IMR-90 (cell line): Measurements from ENCODE around the genes TMEM72 and MSMB.

DNA sequence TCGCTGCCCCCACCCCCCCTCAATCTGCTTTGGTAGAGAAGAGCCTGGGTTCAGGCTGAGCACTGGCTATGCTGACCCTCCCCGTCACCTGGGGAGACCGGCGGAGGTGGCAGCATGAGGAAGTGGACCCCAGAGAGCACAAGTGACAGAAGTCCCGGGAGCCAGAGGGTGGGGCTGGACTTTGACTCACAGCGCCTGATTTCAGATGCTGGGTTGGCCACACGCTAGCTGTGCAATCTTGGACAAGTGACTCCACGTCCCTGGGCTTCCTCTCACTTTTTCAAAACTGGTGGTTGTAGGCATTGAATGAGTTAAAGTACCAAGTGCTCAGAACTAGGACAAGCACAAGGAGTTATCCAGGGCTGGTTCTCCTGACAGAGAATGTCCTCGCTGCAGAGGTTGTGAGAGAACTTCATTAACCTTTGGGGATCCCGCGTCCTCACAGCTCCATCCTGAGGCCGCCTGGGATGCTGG, 48.8 kb upstream of the RASGEF1A start:
- RRBS = 74% methylated on average over 3 of the region's 12 CpGs
CAGE:
- cytosol, long polyA plus RNA = no peak
- long polyA plus RNA = no peak
- nucleus, long polyA plus RNA = no peak

- RRBS = no CpG with 5 or more reads among the region's 18 CpGs
CAGE:
- cytosol, long polyA plus RNA = no peak
- long polyA plus RNA = no peak
- nucleus, long polyA plus RNA = no peak
These were observed 16.1 kb downstream of the FXYD4 start for GRCh38 chr10:43387396-43388053.

- RRBS = 10% methylated on average over 12 of the region's 31 CpGs
CAGE:
- cytosol, long polyA plus RNA = no peak
- long polyA plus RNA = no peak
- nucleus, long polyA plus RNA = no peak
These were observed 690 bp downstream of the ZNF32 start for GRCh38 chr10:43647828-43648554.

DNA sequence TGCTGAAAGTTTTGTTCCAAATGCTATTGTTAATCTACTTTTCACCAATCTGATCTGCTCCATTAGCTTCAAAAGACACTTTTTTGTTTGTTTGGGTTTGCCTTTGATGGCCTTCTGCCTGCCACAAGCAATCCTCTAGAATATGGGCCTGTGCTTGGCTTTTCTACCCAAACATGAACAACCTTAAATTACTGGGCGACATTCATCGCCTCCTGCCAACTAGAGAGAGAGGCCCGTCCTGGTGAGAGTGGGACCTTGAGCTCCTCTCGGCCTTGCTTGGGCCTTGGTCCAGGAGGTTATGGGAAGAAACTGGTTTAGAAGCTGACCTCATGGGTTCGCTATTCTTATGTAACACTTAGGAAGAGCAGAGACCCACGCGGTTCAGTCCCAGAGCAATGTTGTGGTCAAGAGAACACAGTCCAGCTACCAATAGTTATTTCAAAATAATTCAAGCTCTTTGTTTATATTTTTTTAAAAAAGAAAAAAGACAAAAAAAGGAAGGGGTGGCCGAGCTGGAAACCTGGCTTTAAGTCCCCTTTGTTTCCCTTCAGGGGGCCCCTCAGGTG, 176.2 kb upstream of the ZNF32 start:
- RRBS = no CpG with 5 or more reads among the region's 8 CpGs
CAGE:
- cytosol, long polyA plus RNA = no peak
- long polyA plus RNA = no peak
- nucleus, long polyA plus RNA = no peak

DNA sequence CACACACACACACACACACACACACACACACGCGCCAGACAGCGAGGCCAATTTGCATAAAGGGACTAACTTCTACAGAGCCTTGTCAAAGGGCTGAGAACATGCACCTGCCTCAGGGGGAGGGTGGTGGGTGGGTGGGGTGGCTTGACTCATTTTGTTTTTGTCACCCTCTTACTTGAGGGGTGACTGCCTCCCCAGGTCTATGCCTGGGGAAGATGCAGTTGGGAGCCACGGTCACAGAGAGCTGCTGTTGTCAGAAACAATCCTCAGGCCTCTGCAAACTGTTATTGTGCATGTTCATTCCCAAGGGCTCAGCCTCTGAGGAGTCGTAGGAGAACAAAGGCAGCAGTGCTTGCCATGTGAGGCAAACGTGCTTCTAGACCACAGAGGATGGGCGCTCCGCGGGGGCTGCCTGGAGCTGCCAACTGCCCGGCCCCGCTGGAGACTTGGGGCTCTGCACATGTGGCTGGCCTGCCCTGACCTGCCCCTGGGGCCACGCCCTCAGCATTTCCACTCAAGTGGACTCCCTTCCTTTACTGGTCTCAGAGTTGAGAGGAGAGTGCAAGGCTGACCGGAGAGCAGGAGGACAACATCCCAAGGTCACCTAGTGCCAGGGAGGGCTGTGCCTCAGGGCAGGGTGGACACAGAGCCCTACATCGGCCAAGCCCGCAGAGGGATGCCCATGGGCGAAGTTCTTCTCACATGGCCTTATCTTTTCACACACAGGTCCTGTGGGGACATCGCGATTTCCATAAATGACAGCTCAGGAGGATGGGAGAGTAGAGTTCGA, 222.2 kb upstream of the ZNF32 start:
- RRBS = no CpG with 5 or more reads among the region's 19 CpGs
CAGE:
- cytosol, long polyA plus RNA = no peak
- long polyA plus RNA = no peak
- nucleus, long polyA plus RNA = no peak

- RRBS = no CpG with 5 or more reads among the region's 36 CpGs
CAGE:
- cytosol, long polyA plus RNA = no peak
- long polyA plus RNA = no peak
- nucleus, long polyA plus RNA = no peak
These were observed 92.5 kb downstream of the CXCL12 start for GRCh38 chr10:44292176-44293010.

DNA sequence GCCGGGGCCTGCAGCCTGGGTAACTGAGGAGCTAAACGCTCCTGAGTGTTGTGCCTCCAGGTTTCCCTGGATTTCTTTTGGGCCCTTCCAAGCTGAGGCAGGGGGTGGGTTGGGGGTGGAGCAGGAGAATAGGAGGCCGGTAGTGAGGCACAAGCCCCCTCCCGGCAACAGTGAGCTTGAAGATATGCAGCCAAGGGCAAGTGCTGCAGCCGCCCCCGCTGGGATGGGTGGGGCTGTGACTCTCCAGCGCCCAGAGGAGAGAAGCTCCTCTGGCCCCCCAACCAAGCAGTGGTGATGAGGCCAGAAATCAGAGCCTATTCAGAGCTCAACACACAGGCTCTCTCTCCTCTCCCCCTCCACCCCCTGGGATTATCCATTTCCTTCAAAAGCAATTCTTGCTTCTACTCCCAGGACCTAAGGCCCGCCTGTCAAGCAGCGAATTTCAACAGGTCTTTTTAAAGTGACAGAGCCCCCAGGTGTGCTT, 2.5 kb downstream of the CXCL12 start:
- RRBS = no CpG with 5 or more reads among the region's 9 CpGs
CAGE:
- cytosol, long polyA plus RNA = no peak
- long polyA plus RNA = no peak
- nucleus, long polyA plus RNA = no peak

GRCh38 chr10:44878562-44879042, 32.5 kb upstream of the TMEM72 start:
- RRBS = no CpG with 5 or more reads among the region's 14 CpGs
CAGE:
- cytosol, long polyA plus RNA = no peak
- long polyA plus RNA = no peak
- nucleus, long polyA plus RNA = no peak

GRCh38 chr10:44911116-44911678, at the start of gene TMEM72:
TSS of gene TMEM72 (plus strand) at chr10:44911337.
- RRBS = no CpG with 5 or more reads among the region's 13 CpGs
CAGE:
- cytosol, long polyA plus RNA = no peak
- long polyA plus RNA = no peak
- nucleus, long polyA plus RNA = no peak

DNA sequence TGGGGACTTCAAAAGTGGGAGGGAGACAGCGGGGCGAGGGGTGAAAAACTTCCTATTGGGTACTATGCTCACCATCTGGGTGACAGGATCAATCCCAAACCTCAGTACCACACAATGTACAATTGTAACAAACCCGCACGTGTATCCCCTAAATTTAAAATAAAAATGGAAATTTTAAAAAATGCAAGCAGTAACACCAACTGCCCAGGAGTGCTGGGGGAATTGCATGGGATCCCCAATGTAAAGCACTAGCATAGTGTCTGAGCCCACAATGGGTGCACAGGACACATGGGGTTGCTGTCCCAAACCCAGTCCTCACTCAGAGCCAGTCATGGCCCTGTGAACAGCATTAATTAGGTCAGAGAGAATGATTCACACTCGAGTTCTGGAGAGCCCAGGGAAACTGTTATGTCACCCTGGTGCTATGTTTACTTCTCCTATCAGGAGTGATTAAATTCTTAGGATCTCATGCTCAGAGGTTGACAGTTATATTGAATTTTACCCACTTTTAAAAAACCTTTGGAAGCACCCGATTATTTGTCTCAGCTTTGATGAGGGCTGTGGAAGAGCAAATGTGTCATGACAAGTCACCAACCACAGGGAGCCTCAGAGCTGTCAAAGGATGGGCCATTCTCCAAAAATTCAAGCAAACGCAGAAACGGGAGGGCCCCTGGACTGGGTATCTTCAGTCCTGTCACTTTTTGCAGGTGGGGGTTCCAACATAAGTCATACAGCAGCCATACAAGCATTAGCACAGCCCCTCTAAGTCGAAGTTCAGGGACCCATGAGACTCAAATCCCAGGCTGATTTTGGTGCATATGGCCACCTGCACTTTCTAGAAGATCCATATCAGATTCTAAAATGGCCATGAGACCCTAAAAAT, 1.3 kb upstream of the RASSF4 start:
- RRBS = no CpG with 5 or more reads among the region's 9 CpGs
CAGE:
- cytosol, long polyA plus RNA = no peak
- long polyA plus RNA = no peak
- nucleus, long polyA plus RNA = no peak

DNA sequence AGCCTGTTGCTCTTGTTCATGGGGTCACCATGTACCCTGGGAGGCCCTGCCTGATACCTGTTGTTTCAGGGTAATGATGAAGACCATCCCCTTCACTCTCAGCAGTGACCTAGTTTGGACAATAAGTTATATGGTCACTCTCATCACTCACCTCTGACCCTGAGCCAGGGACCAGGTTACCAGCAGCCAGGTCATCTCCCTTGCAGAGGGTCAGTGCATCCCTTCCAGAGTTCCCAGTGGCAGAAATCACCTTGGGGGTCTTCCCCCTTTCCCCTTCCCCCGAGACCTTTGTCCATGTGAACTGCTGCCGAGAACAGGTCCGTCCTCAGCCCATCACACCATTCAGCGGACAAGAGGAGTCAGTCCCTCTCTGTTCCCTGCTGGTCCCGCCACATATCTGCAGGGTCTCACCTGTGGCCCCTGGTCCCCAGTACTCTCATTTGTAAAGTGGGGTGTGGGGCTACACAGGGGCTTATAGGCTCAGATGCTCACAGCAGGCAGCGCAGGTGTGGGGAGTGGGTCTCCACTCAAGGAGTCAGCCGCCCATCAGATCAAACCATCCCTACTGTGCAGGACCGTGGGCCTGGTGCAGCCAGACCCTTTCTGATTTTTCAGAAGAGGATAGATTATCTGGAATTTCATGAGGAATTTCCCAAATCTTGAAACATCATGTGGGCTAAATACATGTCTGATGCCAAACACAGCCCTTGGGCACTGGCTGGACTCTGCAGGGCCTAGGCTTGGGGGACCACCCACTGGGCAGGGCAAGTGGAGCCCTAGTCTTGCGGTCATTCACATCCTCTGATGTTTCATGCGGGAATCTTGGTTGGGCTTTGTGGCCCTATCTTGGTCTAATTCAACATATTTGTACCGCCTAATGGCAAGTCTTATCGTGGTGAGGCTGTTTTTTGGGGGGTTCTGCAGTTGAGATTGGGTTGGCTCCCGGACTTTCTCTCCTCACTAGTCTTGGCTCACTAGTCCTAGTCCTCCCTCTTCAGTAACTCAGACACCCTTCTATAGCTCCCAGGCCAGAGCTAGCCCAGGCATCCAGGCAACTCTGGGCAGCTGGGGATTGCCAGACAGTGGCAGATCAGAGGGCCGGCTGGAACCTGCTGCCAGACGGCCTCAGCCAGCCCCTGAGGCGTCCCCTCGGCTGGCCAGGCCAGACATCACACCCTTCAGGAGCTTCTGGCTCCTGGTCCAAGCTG, 6.4 kb downstream of the DEPP1 start:
- RRBS = no CpG with 5 or more reads among the region's 17 CpGs
CAGE:
- cytosol, long polyA plus RNA = no peak
- long polyA plus RNA = no peak
- nucleus, long polyA plus RNA = no peak

- RRBS = no CpG with 5 or more reads among the region's 16 CpGs
CAGE:
- cytosol, long polyA plus RNA = no peak
- long polyA plus RNA = no peak
- nucleus, long polyA plus RNA = no peak
These were observed 1.6 kb downstream of the DEPP1 start for GRCh38 chr10:44976738-44977649.

DNA sequence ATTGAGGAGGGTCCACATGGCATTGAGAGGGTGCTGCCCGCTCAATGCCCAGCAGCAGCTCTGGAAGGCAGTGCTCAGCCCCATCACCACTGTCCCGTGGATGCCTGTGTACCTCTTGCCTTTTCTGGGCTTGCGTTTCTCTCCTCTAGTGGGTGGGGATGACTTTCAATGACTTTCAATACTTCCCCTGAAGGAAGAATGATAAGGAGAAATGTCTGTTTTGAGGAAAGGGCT, 6.8 kb upstream of the ZNF22 start:
- RRBS = no CpG with 5 or more reads among the region's 3 CpGs
CAGE:
- cytosol, long polyA plus RNA = no peak
- long polyA plus RNA = no peak
- nucleus, long polyA plus RNA = no peak

DNA sequence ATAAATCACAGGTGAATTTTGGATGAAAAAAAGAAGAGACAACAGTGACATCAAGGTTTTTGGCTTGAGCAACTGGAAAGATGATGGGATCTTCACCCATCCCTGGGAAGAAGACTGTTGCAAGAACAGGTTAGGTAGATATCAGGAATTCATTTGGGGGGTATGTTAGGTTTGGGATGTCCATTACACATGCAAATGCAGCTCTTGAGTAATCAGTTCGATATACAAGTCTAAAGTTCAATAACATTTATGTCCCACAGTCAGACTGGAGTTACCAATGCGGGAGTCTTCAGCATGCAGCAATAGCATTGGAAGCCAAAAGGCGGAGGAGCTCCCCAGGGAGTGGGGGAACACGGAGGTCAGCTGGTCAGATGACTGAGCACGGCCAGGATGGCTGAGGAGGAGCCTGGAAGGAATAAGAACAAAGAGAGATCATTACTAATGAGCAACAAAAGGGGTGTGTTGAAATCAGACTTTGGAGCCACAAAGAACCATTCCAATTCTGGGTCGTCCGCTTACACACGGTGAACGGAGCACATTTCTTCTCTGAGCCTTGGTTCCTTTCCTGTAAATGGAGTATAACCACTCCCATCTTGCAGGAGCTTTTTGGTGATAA, 604 bp upstream of the ZNF22 start:
- RRBS = no CpG with 5 or more reads among the region's 9 CpGs
CAGE:
- cytosol, long polyA plus RNA = no peak
- long polyA plus RNA = no peak
- nucleus, long polyA plus RNA = no peak

DNA sequence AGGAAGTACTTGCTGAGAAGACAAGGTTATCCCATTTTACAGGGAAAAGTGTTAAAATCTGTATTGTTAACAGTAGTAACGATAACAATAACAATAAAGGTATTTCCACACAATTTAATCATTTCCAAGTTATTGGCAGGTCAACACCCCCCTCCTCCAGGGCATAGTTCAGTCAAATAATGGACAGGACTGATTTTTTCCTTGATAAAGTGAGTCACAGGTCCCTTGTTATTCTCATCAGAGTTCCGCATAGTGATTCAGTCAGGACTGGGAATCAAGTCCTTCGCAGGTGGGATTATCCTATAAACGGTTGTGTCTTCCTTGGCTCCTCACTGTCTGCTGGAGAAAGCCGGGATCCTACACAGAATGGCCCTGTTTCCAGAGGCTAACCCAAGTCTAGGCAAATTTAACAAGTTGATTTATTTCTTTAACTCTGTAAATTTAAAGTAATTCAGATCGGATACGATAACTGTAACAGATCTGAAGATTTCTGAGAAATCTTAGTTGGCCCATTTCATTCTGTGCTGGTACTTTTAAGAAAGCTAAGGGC, 2.6 kb downstream of the ALOX5 start:
- RRBS = no CpG with 5 or more reads among the region's 7 CpGs
CAGE:
- cytosol, long polyA plus RNA = no peak
- long polyA plus RNA = no peak
- nucleus, long polyA plus RNA = no peak

- RRBS = no CpG with 5 or more reads among the region's 4 CpGs
CAGE:
- cytosol, long polyA plus RNA = no peak
- long polyA plus RNA = no peak
- nucleus, long polyA plus RNA = no peak
These were observed 63.7 kb downstream of the MARCHF8 start for GRCh38 chr10:45471380-45471886.

DNA sequence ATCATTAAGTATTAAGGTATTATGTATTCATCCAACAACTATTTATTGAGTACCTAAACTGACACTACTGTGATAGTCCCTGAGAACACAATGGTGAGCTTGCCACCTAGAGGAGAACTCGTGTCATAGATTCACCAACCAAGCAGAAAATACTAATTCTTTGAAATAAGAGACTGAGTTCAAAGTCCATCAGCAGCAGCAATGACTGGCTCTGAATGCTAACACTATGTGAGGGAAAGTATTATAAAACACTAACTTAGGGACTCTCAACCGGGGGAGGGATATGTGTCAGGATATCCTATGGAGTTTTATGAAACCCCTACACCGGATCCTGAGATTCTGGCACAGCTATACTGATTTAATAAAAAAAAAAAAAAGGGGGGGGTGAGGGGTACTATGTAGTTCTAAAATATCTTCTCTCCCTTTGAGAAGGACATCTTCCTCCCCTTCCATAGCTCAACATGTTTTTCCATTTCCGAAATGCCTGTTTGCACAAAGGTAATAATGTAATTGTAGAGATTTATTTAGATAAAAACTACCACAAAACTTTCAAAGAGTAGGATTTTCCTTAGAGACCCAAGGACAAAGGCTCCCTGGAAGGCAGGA, 1.6 kb downstream of the NCOA4 start:
- RRBS = no CpG with 5 or more reads among the region's 4 CpGs
CAGE:
- cytosol, long polyA plus RNA = no peak
- long polyA plus RNA = no peak
- nucleus, long polyA plus RNA = no peak

- RRBS = no CpG with 5 or more reads among the region's 10 CpGs
CAGE:
- cytosol, long polyA plus RNA = no peak
- long polyA plus RNA = no peak
- nucleus, long polyA plus RNA = no peak
These were observed at the start of gene MSMB for GRCh38 chr10:46045998-46046744. TSS of gene MSMB (minus strand) at chr10:46046269.

- RRBS = no CpG with 5 or more reads among the region's 1 CpG
CAGE:
- cytosol, long polyA plus RNA = no peak
- long polyA plus RNA = no peak
- nucleus, long polyA plus RNA = no peak
These were observed 14.8 kb upstream of the ANTXRL start for GRCh38 chr10:46272035-46272436.

- RRBS = 13% methylated on average over 10 of the region's 42 CpGs
CAGE:
- cytosol, long polyA plus RNA = no peak
- long polyA plus RNA = no peak
- nucleus, long polyA plus RNA = no peak
These were observed 15.2 kb downstream of the GPRIN2 start for GRCh38 chr10:46541108-46541817.